REH cell (cell line): ENCODE data around the genes FAM120C, PAGE2B, RRAGB, SPIN2A and AMER1.

DNA sequence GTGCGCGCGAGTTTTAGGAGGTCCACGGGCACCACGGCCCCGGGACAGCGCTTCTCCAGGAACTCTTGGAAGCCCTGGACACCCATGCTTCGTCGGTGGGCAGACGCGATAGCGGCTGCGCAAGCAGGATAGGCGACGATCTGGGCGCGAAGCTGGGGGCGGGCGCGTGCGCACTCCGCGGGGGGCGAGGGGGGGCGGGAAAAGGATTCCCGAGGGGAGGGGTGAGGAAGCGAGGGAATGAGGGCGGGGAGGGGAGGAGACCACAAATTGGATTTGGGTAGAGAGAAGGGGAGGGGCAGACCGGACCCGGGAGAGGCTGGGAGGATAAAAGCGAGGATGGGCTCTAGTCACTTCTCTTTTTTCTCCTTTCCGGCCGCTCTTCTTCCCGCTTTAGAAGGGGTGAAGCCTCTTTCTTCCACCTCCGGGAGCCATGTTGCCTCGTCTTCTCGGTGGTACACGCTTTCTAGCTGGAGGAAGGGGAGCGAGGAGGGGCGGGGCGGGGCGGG lies at the start of gene FAM120C:
FAM120C (minus strand) TSS at position 142 of the 506 bp plus-strand sequence.
- PRO-cap, result bidirectional peak, plus-strand start at position 206 of the sequence, minus-strand start at position 91 of the sequence; bidirectional peak, plus-strand start outside the sequence, minus-strand start at position 446 of the sequence

- PRO-cap, result no peak
These were observed 3.2 kb upstream of the FGD1 start for GRCh38 chrX:54499197-54499662.

- PRO-cap, result no peak
These were observed 1.2 kb upstream of the GNL3L start for GRCh38 chrX:54528803-54529227.

- PRO-cap, result no peak
These were observed 50.5 kb downstream of the ITIH6 start for GRCh38 chrX:54747582-54748007.

- PRO-cap, result bidirectional peak, plus-strand start at chrX:54809081, minus-strand start at chrX:54808852
These were observed 1.5 kb downstream of the MAGED2 start for GRCh38 chrX:54809007-54809481.

- PRO-cap, result no peak
These were observed at the start of gene PAGE2B for GRCh38 chrX:55074972-55075353. PAGE2B (plus strand) TSS chrX:55075030.

DNA sequence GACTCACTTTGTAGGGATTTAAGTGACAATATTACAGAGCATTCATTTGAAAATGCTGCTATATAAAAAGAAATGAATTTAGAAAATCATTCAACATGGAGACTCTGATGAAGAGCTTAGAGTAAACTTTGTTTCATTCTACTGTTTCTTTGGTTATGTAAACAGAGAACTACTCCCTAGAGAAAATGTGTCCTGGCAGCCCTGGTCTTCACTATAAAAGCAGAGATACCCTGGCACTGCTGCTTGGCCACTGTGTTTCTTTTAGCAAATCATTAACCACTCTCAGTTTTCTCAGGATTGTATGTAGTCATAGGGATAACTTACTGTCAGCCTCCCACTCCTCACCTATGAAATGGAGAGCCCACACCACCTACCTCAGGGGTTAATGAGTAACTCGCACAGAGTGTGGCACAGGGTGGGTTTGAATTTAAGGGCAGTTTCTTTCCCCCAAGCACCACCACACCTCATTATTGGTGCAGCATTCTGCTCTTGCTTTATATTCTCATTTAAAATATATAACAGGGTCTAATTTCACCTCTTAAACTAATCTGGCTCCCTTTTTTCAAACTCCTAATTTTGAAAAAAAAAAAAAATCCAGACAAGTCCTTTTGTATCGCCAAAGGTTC lies 18.4 kb downstream of the FAM104B start:
- PRO-cap, result no peak

- PRO-cap, result no peak
These were observed 78.0 kb upstream of the PAGE3 start for GRCh38 chrX:55342605-55343234.

DNA sequence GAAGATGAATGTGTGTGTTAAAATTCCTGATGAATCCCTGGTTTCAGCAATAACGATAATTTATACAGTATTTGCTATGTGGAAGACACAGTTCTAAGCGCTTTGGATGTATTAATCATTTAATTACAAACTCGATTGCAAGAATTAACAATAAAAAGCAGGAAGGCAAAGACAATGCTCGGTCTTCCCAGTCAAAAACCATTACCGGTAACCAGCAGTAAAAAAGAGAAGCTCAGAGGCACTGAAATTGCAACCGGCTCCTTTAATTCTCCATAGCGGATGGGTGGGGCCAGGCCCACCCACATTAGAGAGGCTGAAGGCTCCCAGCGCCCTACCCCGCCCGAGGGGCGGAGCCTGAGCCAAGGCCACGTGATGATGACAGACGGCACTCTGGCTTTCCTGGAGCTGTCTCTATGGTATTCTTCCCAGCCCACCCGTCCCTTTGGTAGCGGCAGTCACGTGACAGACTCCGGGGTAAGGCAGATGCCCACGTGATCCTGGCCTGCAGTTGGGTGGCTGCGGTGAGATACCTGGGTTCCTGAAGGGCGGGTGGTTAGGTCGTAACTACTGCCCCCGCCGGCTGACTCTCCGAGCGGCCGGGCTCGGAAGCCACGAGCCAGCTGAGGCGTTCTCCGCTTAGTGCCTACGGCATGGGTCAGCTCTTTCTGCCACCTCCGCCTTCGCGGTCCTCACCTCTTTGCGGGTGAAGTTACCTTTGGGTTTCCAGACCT lies at the start of gene RRAGB:
RRAGB (plus strand) TSS at position 482 of the 731 bp plus-strand sequence.
- PRO-cap, result bidirectional peak, plus-strand start at position 482 of the sequence, minus-strand start at position 281 of the sequence

DNA sequence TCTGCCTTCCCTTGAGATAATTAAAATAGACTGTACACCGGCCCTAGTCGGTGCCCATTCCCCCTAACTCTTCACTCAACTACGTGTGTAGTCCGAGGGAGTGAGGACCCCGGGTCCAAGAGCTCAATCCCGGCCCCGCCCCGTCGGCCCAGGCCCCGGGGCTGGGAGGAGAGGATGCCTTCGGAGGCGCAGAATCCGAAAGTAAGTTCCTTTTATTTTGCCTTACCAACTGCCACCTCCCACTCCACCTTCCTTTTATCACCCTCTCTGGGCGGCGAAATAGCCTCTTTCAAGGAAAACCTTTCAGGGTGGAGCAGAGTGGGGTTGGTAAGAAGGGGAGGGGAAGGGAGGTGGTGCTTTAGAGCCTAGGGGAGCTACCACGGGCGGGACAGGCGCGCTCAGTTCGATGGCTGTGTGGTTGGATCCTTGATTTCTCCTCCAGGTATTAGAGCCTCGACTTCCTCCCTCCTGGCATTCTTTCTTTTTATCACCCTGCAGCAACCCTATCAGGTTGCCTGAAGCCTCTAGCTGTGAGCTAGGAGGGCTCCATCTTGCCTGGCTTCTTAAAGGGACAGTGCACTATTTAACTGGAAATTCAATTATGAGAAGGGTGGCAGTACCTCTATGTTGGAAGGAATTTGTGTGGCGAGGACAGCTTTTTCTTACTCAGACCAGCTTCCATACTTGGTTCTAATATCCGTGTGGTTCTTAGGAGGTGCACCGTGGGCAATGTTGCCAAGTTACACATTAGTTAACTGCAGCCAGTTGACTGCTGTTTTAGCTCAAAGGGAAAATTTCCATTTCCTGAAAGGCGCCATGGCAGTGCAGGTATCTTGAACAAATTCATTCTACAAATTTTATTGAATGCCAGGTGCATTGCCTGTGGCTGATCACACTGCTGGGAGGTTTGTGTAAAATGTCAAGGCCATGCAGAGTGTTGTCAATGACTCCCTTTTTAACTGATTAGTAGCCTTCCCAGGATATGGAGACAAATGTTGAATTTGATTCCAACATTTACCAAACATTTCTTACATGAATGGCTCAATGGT lies 191.4 kb downstream of the RRAGB start:
- PRO-cap, result unidirectional peak, minus-strand start at position 557 of the sequence

DNA sequence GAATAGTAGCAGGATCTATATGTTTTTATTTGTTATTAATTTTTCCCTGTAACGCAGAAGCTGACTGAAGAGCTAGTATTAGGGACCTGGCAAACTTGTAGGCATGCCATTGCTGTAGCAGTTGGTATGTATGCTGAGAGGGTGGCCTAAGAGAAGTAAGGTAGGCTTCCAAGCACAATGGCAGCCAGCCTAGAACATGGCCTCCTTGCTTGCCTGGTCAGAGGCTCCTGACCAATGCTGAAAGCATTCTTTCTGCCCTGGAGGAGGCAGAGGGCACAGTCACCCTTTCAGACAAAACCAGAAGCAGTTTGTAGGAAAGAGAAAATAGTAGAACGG lies 215.0 kb upstream of the KLF8 start:
- PRO-cap, result no peak

- PRO-cap, result no peak
These were observed at the start of gene SPIN2A for GRCh38 chrX:57136777-57137953. SPIN2A (minus strand) TSS chrX:57137397.

- PRO-cap, result no peak
These were observed 4.3 kb downstream of the ZXDB start for GRCh38 chrX:57596105-57596529.

DNA sequence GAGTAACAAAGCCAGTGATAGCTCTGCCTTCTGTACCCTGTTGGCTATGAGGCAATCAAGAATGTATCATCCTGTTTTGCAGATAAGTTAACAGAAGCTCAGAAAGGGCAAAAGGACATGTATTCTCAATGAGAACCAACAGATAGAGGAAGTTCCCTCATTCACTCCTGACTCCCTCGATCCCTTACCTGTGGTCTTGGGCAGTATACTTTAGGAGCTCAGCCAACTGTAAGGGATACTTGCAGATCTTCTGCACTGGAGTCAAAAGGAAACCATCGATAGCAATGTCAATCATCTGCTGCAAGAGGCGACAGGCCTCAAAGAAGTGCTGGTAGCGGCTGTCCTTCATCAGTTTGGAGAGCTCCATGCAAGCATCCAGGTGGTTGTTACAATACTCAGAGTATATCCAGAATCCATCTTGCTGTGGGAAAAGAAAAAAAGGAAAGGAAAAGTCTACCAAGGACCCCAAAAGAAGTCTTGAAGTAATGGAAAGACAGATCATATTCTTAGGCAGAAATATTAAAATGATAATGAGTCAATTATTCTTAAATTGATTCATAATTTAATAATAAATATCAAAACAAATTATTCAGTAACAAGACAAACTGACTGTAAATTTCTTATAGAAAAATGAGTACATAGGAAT lies 106.7 kb downstream of the ARHGEF9 start:
- PRO-cap, result no peak

- PRO-cap, result bidirectional peak, plus-strand start at chrX:64205416, minus-strand start at chrX:64205259; bidirectional peak, plus-strand start at chrX:64206007, minus-strand start at chrX:64205708
These were observed at the start of gene AMER1 for GRCh38 chrX:64205118-64205815. AMER1 (minus strand) TSS chrX:64205708.

GRCh38 chrX:65517990-65518662 lies 16.5 kb downstream of the LAS1L start:
- PRO-cap, result no peak

DNA sequence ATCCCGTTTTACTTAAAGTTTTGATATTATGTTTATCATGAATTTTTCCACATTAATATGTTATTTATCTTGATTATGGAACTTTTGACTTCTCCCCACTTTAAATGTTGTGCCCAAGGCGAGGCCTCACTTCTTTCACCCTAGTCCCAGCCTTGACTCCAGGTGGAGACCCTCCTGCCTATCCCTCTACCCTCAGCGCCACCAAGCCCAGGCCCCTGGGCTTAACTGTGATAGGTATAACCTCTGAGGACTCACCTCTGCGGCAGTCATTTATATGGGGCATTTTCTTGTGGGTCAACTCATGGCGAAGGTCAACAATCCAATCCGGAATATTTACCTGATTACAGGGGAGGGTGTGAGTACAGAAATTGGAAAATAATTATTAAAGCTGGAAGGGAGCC lies 3.5 kb downstream of the LAS1L start:
- PRO-cap, result no peak

GRCh38 chrX:65620613-65620935 lies 46.9 kb upstream of the MSN start:
- PRO-cap, result no peak

GRCh38 chrX:65643016-65643959 lies 24.2 kb upstream of the MSN start:
- PRO-cap, result no peak

GRCh38 chrX:65677673-65678403 lies 10.4 kb downstream of the MSN start:
- PRO-cap, result no peak